HTERT-HM (cell line): ENCODE data around the gene SLC8A3.

- RRBS: no CpG with 5 or more reads among the region's 5 CpGs
These were observed 426 bp upstream of the SUSD6 start for GRCh38 chr14:69611074-69611265.

- RRBS: no CpG with 5 or more reads among the region's 10 CpGs
These were observed 1.2 kb downstream of the SUSD6 start for GRCh38 chr14:69612429-69613229.

GRCh38 chr14:69649221-69649674 is 37.9 kb downstream of the SUSD6 start:
- RRBS: no CpG with 5 or more reads among the region's 5 CpGs

DNA sequence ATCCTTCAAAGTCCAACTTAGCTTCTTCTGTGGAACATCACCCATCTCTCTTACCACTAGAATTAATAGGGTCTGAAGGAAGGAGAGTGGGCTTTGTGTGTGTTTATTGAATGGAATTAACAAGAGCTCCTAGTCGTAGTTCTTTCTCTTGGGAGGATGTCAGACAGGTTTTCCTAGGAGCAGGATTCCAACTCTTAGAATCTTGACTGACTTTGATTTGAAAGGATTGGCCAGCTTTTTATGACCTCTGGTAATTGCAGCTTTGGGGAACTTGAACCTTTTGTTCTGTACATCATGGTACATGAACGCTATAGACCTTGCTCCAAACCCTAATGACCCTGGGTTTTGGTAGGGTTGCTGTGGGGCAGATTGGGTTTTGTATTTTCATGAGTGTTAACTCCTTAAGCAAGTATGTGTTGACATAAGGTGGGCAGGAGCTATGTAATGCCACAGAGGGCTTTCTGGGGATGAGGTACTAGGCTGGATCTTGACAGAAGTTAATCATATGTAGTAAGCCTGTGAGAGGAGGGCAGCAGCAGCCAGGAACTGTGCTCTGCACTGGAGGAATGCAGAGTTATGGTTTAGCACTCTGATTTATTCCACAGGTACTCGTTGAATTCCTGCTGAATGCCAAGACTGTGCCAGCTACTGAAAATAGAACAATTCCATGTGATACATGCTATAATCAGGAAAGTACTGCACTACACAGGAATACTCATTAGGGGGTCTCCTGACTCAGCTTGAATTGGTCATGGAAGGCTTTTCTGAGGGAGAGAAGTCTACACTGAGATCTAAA is 58.5 kb downstream of the SUSD6 start:
- RRBS: no CpG with 5 or more reads among the region's 3 CpGs

GRCh38 chr14:69670746-69671816 is 59.7 kb downstream of the SUSD6 start:
- RRBS: no CpG with 5 or more reads among the region's 8 CpGs

- RRBS: no CpG with 5 or more reads among the region's 7 CpGs
These were observed 8.9 kb downstream of the SRSF5 start for GRCh38 chr14:69775494-69776583.

- RRBS: no CpG with 5 or more reads among the region's 4 CpGs
These were observed 13.6 kb downstream of the SLC10A1 start for GRCh38 chr14:69783339-69783949.

GRCh38 chr14:70031157-70031777 is 152.1 kb downstream of the SMOC1 start:
- RRBS: no CpG with 5 or more reads among the region's 7 CpGs

- RRBS: 10% methylated on average over 60 of the region's 123 CpGs
These were observed at the start of gene SLC8A3 for GRCh38 chr14:70188258-70189567. Gene SLC8A3, minus strand, starts transcription at chr14:70188951.

DNA sequence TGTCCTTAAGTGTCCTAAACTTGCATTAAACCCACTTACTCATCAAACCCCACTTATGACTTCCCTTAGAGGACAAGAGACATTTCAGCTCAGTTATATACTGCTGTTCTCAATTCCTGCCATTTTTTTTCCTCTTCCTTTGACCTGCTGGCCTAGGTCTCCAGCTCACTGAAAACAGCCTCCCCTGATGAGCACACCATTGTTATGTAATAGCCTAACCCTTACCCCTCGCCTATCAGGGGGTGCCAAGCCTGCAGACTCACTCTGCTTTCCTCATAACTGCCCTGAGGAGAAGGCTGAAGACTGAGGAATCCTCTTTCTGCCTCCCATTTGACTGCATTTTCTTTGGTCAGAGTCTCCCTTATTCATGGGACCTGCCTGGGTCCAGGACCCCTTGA is 41.1 kb upstream of the SLC8A3 start:
- RRBS: no CpG with 5 or more reads among the region's 1 CpG

- RRBS: no CpG with 5 or more reads among the region's 8 CpGs
These were observed 2.6 kb upstream of the ADAM20 start for GRCh38 chr14:70537080-70538064.

GRCh38 chr14:70559011-70559763 is 24.4 kb upstream of the ADAM20 start:
- RRBS: no CpG with 5 or more reads among the region's 3 CpGs

- RRBS: no CpG with 5 or more reads among the region's 4 CpGs
These were observed 2.4 kb upstream of the MAP3K9 start for GRCh38 chr14:70811538-70812194.

GRCh38 chr14:70821538-70822468 is 12.5 kb upstream of the MAP3K9 start:
- RRBS: 1% methylated on average over 17 of the region's 74 CpGs

DNA sequence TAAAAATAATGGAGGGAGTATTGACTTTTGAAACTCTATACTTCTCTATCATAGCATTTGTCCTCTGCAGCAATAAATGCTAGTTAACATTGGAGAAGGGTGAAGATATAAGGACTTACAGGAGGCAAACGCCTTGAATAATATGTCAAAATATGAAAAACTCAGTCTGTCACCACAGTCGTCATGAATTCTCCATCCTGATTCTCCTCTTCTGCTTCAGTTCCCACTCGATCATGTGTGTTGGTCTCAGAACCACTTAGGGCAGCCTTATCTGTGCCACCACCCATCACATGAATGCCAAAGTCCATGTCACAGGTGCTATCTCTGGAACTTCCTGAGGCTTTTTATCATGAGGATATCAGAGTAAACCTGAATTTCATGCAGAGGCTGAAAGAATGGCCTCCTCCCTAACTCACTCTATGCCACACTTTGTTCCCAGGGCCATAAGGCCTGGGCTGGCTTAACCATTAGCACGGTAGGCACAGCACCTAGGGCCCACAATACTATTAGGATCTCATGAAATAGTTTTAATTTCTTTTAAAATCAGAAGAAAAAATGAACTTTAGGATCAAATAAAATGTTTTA is 28.7 kb upstream of the MAP3K9 start:
- RRBS: no CpG with 5 or more reads among the region's 4 CpGs

- RRBS: no CpG with 5 or more reads among the region's 6 CpGs
These were observed 8.7 kb downstream of the PCNX1 start for GRCh38 chr14:70915579-70916640.

GRCh38 chr14:70976745-70977327 is 69.6 kb downstream of the PCNX1 start:
- RRBS: no CpG with 5 or more reads among the region's 9 CpGs

DNA sequence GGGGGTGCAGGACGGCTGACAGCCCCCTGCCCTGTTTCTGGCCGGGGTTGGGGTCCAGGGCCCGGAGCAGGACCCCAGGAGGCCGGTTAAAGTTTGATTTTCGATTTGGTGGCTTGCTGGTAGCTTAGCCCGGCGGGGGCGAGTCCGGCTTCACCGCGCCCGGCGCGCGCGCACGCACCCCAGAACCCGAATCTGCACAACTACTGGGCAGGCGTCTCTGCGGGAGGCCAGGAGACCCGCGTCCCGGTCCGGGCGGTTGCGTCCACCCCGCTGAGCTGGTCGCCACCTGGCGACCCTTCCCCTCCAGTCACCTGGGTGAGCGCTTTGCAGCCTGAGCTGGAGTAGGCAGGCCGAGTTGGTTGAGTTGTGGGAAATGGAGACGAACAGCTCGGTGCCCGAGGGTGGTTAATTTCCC is 948 bp downstream of the SIPA1L1 start:
- RRBS: 1% methylated on average over 16 of the region's 34 CpGs

- RRBS: no CpG with 5 or more reads among the region's 5 CpGs
These were observed 19.8 kb downstream of the SIPA1L1 start for GRCh38 chr14:71340026-71340572.